Left lung (tissue), 1 donor: ENCODE measurements around a stretch of chr7.

DNA sequence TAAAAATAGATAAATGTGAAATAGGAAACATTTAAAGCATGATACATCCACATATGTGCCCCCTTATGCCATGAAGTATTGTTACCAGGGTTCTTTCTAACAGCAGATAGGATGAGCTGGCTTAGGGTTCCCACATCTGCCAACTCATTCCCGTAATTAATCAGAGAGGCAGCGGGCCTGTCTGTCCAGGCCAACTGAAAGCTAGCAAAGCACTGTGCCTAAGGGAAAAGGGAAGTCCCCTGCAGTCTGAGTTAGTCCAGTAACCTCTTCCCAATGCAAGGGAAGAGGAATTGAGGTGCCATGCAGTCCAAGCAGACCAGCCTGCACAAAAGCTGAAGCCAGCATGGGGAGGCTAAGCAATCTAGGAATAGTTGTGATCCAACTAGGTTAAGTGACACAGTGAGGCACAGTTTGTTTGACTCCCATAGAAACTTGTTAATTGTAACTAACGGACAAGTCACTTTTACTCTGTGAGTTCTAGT lies 18.3 kb upstream of the ZC3HAV1L start:
- PRO-cap, result no peak

GRCh38 chr7:139064530-139065716 lies 29.1 kb upstream of the ZC3HAV1L start:
- PRO-cap, result no peak

DNA sequence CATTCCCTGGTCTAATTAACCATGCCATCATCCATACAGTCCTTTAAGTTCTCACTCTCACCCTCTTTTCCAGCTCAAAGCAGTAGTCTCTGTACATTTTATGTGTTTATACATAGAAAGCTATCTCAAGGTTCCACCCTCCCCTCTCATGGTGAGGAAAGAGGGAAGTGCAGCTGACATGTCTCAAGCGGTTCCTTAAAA lies 36.8 kb downstream of the ZC3HAV1 start:
- PRO-cap, result no peak

DNA sequence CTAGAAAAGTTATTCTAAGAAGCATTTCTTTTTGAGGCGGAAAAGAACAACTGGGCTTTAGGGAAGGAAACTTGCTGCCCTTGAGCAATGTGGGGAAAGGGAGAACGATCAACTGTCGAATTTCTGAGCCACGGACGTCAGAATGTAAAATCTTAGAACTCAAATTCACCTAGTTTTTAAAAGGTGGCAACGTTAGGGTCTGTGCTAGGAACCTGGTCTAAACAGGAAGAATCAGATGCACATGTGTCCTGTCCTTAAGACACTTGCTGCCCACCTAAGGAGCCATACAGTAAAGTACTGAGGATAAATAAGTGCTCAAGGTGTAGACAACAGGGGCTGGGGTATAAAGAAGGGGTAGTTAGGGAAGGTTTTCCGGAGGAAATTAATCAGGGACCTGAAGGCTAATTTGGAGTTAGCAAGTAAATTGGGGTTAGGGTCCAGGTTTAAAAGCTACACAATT lies 835 bp downstream of the FMC1 start:
- PRO-cap, result no peak

DNA sequence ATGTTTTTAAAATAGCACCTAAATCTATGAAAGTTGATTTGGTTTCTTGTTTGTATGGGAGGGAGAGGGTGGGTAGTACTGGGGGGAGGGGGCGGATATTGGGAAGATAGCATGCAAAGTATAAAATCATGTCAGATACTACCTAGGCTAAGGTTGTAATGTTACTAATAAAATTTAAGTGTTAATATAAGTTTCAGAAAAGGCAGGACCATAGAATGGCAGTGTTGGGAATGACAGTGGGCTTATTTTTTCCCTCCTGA lies 11.7 kb downstream of the LUC7L2 start:
- PRO-cap, result no peak

- PRO-cap, result no peak
These were observed 59.8 kb downstream of the KLRG2 start for GRCh38 chr7:139423399-139424358.

DNA sequence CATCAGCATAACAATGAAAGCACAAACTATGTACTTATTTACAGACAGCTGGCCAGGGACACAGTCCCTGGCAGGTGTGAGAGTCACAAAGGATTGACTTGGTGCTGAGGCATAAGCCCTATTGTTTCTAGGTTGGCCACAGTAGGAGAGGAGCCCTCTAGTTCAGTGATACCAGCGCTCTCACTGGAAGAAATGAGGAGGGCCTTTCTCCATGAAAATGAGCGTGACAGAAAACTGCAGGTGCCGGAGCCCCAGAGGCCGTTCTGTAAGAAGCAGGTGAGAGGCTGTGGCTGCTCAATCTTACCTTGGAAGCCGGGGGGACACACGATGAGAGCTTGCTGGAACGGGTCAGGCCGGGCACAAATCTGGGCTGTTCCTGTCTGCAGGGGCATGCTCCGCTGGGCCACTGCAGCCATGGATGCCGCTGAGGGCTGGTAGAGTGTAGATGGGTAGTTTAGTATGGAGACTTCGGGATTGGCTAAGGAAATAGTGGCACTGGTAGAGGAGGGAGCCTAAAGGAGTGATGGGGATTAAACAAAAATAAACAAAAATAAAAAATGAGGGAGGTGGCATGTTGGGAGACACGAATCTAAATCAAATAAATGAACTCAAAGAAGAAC lies 90.6 kb downstream of the CLEC2L start:
- PRO-cap, result no peak

- PRO-cap, result no peak
These were observed 107.4 kb downstream of the CLEC2L start for GRCh38 chr7:139630716-139631496.

GRCh38 chr7:139637138-139637680 lies 113.7 kb downstream of the CLEC2L start:
- PRO-cap, result no peak

DNA sequence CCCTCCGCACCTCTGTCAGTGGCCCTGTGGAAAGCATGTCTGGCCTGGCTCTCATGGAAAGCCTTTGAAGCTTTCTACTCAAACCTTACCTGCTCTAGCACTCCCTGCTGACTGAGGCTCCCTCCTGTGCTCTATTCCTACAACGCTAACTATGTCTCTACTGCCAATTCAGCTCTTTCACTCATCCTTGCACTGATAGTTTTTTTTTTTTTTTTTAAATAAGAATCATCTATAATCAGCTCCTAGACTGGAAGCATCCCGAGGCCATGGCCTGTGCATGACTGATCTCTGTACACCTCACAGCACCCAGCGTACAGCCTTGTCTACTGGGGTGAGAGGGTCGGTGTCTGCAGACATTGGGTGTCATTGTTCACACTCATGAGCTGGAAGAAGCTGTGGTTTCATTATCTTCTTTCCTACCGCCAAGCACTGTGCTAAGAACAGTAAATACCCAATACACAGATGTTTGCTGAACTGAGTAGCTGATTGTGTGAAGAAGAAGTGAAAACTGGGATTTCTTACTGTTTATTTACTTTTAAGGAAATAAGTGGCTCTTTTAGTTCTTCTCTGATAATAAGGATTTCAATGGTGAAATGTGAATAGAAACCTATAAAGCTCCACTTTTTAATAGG lies 123.6 kb downstream of the CLEC2L start:
- PRO-cap, result no peak

- PRO-cap, result no peak
These were observed 121.7 kb downstream of the HIPK2 start for GRCh38 chr7:139655844-139656750.

- PRO-cap, result no peak
These were observed 97.0 kb downstream of the HIPK2 start for GRCh38 chr7:139680624-139681356.

DNA sequence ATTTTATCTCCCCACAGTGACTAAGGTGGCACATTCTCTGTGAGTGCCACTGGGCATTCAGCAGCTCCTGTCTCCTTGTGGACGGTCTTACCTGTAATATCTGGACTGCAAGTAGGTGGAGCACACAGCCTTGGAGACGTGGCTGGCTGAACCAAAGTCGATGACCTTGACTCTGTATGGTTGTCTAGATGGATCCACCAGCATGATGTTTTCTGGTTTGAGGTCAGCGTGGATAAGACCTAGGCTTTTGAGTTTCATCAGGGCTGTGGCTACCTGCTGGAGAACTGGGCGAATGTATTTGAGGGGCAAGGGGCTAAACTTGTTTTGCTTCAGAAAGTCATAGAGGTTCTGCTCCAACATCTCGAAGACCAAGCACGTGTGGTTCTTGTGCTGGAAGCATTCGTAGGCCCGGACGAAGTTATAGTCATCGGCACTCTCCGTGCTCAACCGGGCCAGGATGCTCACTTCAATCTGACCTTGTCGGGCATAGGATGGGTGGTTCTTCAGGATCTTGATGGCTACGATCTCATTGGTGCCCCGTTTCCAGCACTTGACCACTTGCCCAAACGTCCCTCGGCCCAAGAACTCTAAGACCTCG lies 61.9 kb downstream of the HIPK2 start:
- PRO-cap, result no peak

DNA sequence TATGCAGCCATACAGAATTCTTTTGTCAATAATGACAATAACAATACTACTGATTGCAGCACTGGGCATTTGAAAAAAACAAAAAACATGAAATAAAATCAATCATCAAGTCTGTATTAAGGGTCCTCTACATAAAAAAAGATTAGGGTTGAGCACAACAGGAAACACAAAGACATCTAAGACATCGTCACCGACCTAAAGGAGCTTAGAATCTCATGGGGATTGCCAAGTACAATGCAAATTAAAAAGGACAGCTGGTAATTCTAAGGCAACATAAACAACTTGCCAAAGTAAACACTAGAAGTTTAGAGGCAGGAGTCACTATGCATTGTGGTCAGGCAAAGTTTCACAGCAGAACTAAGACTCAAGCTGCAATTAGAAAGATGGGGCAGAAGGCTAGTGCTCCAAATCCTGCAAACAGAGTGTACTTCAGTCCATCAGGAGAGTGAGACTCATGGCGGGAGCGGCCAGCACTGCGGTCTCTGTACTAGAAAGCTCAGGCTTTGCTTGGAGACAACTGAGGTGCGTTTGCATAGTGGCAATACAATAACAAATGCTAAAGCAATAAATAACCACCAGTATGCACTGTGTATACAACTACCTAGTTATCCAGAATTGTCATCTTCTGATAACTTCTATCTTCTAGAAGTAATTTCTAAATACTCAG lies 52.7 kb downstream of the HIPK2 start:
- PRO-cap, result no peak

GRCh38 chr7:139745611-139745939 lies 32.2 kb downstream of the HIPK2 start:
- PRO-cap, result no peak

DNA sequence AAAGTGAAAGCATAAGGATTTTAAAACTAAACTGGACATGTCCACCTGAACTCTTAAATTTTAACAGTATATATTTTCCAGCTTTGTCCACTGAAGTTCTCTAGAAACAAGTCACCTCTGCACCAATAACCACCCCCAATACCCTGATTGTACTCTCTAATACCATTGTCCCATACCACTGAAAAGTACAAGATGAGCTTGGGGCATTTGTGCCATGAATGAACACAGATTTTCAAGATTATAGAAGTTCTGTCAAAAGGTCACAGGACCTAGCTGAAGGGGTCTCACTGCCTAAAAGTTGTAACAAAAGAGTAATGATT lies 17.2 kb downstream of the HIPK2 start:
- PRO-cap, result no peak

- PRO-cap, result no peak
These were observed 2.4 kb upstream of the PARP12 start for GRCh38 chr7:140065084-140065576.

DNA sequence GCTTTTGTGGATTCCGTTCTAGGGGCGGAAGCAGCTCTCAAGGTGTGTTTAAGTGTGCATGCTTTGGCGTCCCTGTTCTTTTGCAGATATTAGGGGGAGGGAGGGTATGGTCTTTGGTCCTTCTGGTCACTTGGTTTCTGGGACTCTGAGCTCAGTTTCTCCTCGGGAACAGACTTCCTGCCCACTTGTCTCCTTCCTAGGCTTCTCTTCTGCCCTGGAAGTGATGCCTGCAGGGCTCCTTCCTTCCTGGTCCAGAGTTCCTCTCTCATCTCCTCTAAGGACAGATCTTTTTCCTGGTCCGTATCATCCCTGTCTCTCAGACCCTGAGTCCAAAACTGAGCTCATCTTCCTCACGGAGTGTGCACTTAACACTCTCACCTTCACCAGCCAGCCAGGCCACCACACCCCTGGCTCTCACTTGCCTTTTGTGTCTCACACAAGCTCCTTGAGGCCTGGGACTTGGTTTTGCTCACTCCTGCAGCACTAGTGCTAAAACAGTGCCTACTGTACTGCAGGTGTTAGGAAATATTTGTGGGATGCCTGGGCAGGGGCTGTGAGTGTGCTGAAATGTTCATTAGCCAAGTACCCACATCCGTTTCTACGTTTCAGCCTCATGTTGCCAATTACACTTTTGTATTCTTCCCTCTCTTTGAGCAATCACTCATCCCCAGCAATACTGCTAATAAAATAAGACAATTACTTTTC lies 21.3 kb upstream of the PARP12 start:
- PRO-cap, result no peak

DNA sequence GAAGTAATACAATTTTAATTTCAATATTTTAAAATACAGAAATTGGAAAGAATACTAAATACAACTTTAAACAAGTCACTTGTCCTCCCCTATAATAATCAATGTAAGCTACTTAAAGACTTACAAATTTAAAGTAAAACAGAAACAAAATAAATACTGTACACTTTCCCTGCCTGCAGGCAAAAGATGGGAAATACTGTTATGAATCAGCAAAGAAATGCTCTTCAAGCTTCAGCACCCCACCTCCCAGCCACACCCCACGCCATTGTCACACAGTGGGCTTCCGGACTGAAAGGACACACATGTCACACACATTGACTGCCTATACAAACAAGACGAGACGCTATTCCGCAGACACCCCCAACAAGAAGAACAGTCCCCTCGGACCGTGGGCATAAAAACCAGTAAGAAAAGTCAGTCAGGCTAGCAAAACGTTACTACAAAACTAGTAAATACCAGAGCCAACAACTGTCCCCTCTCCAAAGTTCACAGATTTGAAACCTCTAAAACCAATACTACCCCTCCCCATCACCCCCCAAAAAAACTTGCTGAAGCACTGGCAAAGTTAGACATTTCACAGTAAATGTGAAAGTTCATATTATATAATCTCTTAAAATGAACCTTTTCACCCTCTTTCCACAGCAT lies 22.2 kb upstream of the PARP12 start:
- PRO-cap, result no peak

GRCh38 chr7:140099432-140100339 lies 36.9 kb upstream of the PARP12 start:
- PRO-cap, result no peak